Retinal pigment epithelial cell (primary cell): Measurements from ENCODE around the genes OLFM1 and SOHLH1.

- RRBS = no CpG with 5 or more reads among the region's 5 CpGs
Measured at GRCh38 chr9:134329868-134330425, 3.7 kb downstream of the RXRA start.

DNA sequence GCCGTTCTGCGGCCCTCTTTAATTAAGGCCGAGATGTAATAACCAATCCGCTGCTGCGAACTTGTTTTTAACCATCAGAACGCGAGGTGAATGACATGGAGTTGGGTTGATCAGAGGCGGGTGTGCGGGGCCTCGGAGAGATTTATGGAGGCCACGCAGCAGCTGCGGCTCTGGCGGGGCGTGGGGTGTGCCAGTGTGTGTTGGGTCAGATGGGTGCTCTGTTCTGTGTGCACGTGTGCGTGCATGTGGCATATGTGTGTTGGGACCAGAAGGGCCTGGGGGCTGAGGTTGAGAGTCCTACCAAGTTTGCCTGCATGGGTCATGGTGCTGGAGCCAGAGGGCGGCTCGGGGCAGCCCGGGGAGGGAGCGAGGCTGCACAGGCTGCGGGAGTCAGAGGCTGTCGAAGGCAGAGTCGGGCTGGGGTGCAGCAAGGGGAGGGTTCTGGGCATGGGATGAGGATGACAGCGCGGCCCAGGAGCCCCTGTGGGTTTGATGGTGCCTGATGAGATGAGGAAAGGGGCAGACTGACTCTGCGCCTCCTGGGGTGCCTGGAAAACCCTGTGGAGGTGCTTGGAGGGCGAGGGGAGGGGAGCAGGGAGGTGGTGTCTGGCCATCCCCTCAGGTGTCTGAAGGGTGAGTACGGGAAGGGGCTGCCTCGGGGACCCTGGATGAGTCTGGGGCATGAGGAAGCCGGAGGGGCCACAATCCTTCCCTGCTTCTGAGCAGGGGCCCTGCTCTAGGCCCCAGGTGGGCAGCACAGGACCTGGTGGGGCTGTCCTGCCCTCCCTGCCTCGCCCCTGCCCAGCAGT lies 25.6 kb downstream of the RXRA start:
- RRBS = no CpG with 5 or more reads among the region's 31 CpGs

- RRBS = no CpG with 5 or more reads among the region's 35 CpGs
Measured at GRCh38 chr9:134356477-134357559, 30.6 kb downstream of the RXRA start.

GRCh38 chr9:134411347-134411945 lies 85.2 kb downstream of the RXRA start:
- RRBS = no CpG with 5 or more reads among the region's 19 CpGs

- RRBS = no CpG with 5 or more reads among the region's 9 CpGs
Measured at GRCh38 chr9:134441070-134441373, 114.8 kb downstream of the RXRA start.

DNA sequence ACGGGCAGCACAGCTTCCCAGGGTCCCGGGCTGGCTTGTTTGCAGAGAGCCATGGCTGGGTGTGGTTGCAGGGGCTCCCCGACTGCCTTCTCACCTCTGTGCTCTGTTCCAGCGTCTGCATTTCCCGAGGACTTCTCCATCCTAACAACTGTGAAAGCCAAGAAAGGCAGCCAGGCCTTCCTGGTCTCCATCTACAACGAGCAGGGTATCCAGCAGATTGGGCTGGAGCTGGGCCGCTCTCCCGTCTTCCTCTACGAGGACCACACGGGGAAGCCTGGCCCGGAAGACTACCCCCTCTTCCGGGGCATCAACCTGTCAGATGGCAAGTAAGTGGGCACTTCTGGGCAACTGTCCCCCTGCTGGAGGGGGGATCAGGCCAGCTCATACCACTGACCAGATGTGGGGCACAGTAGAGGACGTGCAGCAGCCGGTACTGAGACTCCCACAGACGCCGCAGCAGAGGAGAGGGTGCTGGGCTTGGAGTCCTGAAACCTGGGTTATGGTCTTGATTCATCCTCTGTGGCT lies 58.3 kb downstream of the COL5A1 start:
- RRBS = no CpG with 5 or more reads among the region's 16 CpGs

DNA sequence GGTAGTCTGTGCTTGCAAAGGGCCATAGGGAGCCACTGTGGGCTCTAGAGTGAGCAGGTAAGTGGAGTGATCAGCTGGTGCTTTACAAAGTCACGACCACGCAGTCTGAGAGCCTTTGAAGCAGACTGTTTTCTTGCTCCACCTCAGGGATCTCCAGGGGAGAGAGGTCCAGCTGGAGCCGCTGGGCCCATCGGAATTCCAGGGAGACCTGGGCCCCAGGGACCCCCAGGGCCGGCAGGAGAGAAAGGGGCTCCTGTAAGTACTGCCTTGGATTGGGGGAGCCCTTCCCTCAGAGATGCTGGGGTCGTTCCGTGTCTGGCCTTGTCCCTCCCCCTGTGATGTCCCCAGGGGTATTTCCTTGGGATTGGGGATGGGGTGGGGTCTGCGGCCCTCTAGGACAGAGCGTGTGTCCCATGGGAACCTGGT lies 74.6 kb upstream of the FCN2 start:
- RRBS = no CpG with 5 or more reads among the region's 9 CpGs

GRCh38 chr9:134812217-134812759 lies 68.3 kb upstream of the FCN2 start:
- RRBS = 67% methylated on average over 1 of the region's 20 CpGs

- RRBS = under 1% methylated on average over 28 of the region's 71 CpGs
Measured at GRCh38 chr9:135087372-135087877, at the start of gene OLFM1. TSS of gene OLFM1 (plus strand) at chr9:135087668.

DNA sequence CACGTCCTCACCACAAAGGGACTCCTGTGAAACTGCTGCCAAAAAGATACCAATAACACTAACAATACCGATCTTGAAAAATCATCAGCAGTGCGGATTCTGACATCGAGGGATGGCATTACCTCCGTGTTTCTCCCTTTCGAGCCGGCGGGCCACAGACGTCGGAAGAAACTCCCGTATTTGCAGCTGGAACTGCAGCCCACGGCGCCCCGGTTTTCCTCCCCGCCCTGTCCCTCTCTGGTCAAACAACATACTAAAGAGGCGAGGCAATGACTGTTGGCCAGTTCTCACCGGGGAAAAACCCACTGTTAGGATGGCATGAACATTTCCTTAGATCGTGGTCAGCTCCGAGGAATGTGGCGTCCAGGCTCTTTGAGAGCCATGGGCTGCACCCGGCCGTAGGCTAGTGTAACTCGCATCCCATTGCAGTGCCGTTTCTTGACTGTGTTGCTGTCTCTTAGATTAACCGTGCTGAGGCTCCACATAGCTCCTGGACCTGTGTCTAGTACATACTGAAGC lies 32.8 kb downstream of the OLFM1 start:
- RRBS = 93% methylated on average over 13 of the region's 25 CpGs

DNA sequence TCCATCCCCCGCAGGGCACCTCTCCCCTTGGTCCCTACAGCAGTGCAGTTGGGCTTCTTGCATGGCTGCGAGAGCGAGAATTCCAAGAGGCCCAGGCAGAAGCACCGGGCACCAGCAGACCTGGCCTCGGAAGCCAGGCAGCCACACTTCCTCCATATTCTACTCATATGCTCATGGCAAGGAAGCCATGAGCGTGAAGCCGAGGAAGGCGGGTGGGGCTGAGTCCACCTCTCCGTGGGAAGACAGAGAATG lies 97.4 kb upstream of the PPP1R26 start:
- RRBS = no CpG with 5 or more reads among the region's 9 CpGs

GRCh38 chr9:135505142-135505946 lies 4.9 kb downstream of the MRPS2 start:
- RRBS = 78% methylated on average over 7 of the region's 22 CpGs

- RRBS = no CpG with 5 or more reads among the region's 33 CpGs
Measured at GRCh38 chr9:135699333-135699820, at the start of gene SOHLH1. TSS of gene SOHLH1 (minus strand) at chr9:135699481.

GRCh38 chr9:135810946-135811662 lies 96.2 kb downstream of the CAMSAP1 start:
- RRBS = no CpG with 5 or more reads among the region's 20 CpGs

- RRBS = no CpG with 5 or more reads among the region's 23 CpGs
Measured at GRCh38 chr9:135881589-135882456, 25.5 kb downstream of the CAMSAP1 start.

DNA sequence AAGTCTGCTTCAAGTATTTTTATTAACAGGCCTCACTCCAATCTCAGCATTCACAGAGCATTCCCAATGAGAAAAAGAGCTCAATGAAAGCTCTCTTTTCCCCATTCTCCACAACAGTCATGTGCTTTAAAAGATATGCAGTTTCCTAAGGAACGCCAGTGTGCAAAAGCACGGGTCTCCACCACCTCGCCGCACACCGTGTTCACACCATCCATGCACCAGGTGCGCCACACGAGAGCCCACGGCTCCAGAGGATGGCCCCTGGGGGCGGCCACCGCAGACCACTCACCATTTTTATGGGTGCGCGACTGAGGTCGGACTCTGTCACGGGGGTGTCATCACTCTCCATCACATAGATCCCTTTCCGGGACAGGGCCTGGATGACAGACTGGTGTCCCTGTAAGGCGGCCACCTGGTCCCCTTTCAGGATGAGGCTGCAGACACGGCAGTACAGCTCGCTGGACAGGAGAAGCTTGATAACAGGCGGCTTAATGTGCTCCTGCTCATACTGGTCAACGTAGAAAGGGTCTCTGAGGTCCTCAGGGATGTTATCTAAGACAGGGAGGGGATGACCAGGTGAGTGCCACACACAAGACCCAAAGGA lies 24.7 kb downstream of the CAMSAP1 start:
- RRBS = no CpG with 5 or more reads among the region's 20 CpGs

GRCh38 chr9:135939416-135940139 lies 21.6 kb downstream of the UBAC1 start:
- RRBS = no CpG with 5 or more reads among the region's 24 CpGs

DNA sequence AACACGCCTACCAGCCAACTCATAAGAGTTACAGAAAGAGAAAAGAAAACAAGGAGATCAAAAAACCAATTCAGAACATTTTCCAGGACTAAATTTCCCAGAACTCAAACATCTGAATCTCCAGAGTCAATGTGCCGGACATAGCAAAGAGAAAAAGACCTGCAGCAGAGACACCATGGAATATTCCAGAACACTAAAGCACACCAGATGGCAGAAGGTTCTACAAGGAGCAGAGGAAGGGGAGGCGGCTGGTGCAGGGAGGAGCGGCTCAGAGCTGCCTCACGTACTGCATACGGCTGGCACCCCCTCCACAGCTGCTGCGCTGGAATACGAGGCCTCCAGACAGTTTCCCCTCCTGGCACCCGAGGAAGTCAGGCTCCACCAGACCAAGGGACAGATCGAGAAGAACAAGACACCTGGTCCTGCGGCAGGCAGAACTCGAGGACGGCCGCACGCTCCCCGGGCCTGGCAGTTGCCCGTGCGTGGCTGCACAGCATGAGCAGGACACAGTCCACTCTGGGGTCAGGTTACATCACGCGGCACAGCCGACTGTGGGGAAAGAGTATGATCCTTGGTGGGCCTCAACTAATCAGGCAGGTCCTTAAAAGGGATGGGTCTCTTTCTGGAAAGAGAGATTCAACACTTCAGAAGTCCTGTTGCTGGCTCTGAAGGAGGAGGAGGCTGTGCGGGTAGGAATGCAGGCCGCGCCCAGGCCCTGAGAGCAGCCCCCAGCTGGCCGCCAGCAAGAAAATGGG lies 11.7 kb downstream of the UBAC1 start:
- RRBS = no CpG with 5 or more reads among the region's 25 CpGs

- RRBS = no CpG with 5 or more reads among the region's 17 CpGs
Measured at GRCh38 chr9:135969097-135970129, 8.2 kb upstream of the UBAC1 start.

- RRBS = no CpG with 5 or more reads among the region's 25 CpGs
Measured at GRCh38 chr9:135994043-135994826, 33.1 kb upstream of the UBAC1 start.